ENCODE results near the gene RGS10.

DNA sequence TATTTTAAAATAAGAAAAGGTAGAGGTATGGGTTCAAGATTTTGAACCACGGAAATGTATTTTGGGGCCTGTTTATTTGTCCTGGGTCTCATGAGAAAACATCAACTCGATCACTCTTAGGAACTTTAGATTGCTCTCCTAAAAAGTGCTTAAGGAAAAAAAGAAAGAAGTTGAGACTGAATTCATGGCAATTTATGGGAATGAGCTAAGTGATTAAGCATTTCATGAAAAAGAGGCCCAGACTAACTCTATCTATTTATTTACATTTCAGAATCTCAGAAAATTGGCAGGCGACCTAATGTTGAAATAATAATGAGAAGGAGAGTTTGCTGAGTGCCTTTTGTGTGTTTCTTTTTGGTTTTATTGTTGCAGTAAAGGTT lies 3.7 kb downstream of the GRK5 start:
- PRO-cap: no peak

- PRO-cap: no peak
Measured at GRCh38 chr10:119225166-119225877, 18.0 kb downstream of the GRK5 start.

GRCh38 chr10:119335909-119337037 lies 128.9 kb downstream of the GRK5 start:
- PRO-cap: no peak

DNA sequence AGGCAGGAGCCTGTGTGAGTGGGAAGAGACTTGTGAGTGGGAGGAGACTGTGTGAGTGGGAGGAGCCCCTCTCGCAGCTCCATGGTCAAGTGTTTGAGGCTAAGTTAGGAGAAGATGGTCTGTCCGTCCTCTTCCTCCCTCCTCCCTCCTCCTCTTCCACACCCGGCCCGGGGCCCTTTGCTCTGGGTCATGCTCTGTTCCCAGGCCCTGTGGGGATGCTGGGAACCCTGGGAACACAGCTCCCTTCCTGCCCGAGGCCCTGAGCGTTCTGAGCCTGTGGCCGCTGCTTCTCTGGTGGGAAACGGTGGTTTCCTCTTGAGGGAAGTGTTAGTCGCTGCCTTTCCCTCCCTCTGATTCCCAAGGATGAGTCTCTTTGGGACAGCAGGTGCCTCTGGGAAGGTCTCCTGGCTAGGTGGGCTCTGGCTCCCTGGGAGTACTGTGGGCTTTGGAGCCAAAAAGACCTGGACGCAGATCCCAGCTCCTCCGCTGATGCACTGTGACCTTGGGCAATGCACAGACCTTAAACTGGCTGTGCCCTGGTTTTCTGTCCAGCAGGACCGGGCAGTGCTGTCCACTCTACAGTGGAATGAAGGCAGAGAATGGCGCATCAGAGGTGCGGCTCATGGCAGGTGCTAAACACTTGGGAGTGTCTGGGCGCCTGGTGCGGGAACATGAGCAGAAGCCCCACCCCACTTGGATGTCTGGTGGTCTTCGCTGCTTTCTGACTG lies 153.4 kb downstream of the GRK5 start:
- PRO-cap: no peak

- PRO-cap: no peak
Measured at GRCh38 chr10:119386454-119387029, 156.0 kb downstream of the RGS10 start.

DNA sequence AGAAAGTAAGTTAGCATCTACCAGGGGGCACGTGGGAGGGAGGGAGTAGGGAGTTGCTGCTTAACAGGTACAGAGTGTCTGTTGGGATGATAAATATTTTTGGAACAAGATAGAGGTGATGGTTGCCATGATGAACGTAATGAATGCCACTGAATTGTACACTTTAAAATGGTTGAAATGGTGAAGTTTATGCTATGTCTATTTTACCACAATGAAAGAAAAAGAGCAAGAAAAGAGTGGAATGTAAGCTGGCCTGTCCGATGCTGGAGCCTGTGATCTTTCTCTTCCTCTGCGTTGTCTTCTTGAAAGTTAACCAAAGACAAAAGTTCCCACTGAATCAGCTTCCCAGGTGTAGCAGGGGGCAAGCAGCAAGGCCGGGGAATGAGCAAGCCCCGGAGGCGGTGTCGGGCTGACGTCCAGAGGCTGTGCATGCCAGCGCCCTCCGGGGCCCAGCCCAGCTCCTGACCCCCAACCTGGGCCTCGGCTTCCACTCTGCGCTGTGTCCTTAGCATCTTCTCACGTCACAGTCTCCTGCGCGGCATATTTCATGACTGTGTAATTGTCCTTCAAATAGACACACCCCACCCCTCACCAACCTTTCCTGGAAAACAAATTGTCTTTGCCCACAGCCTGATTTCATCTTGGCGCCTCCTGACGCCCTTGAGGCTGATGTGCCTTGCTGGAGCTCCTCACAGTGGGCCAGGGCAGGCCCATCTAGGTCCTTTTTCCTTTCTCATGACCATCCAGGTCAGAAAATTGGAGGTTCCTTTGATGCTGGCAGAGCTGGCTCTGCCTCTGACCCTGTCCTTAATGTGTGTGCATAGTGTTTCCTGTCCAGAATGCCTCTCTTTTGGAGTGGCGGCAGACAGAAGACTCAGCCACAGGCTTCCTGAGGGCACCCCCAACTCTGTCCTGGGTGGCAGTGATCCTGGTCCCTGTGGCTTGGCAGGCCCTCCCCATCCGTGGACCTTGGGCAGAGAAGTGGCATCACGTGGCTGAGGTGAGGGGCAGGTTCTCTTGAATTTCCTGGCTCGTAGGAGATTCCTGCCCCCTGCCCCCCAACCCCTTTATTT lies 133.5 kb downstream of the RGS10 start:
- PRO-cap: no peak

- PRO-cap: no peak
Measured at GRCh38 chr10:119413238-119413778, 129.2 kb downstream of the RGS10 start.

GRCh38 chr10:119436593-119437267 lies 105.8 kb downstream of the RGS10 start:
- PRO-cap: no peak

GRCh38 chr10:119443254-119443978 lies 99.1 kb downstream of the RGS10 start:
- PRO-cap: no peak

GRCh38 chr10:119452388-119453010 lies 90.0 kb downstream of the RGS10 start:
- PRO-cap: no peak

DNA sequence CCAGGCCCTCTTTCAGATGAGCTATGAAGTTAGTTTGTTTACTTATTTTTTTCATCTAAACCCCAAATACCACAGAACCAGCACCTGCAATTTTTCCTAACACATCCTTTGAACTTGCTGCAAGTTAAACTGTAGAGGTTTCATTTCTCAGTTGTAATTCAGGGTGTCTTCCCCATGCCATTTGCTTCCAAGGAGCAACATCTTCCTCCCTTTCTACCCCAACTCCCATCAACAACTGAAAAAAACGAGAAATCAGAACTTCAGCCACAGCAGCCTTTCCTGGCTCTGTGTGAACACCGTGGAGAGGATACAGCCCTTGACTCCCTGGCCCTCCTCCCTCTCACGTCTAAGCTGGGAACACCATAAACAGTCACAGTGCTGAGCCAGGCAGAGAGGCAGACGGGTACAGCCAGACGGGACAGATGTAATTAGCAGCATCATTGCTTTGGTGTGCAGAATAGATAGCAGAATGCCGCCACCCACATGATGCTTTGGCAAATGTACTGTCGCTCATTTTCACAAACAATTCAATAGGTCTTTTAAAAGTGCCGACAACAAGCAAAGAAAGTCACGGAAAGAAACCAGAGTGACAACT lies 63.6 kb downstream of the RGS10 start:
- PRO-cap: no peak

DNA sequence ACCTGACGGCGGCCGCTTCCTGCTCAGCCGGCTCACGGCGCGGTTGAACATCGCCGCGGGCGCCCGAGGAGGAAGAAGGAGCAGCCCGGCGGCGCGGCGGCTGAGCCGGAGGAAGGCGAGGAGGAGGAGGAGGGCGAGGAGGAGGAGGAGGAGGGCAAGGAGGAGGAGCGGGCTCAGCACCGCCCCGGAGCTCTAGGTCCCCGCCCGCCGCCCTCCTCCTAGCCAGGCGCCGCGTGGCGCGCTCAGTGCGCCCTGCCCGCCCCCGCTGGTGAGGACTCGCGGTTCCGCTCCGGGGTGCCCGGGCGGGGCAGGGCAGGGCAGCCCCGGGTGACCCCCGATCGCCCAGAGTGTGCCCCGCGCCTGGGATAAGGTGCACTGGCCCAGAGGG lies at the start of gene RGS10:
RGS10 (minus strand) TSS at position 132 of the 388 bp plus-strand sequence.
- PRO-cap: bidirectional peak, plus-strand start at position 219 of the sequence, minus-strand start at position 126 of the sequence; bidirectional peak, plus-strand start at position 245 of the sequence, minus-strand start at position 244 of the sequence

DNA sequence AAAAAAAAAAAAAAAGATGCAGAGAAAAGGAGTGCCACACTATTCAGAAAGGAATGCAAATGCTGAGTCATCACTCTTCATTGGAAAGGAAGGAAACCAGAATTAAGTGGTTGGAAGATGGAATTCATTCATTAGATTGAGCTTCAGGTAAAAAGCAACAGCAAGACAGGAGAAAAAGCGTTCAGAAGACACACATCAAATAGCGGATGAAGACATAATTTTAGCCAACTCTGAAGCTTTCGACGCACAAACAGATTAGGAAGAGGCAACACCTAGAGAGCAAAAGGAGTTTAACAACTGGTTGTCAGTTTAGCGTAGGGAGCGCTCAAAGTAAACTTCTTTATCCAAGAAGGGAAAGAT lies 1.3 kb downstream of the TIAL1 start:
- PRO-cap: no peak

GRCh38 chr10:119657655-119658100 lies 6.5 kb downstream of the BAG3 start:
- PRO-cap: no peak

- PRO-cap: no peak
Measured at GRCh38 chr10:119687176-119687708, 36.1 kb downstream of the BAG3 start.

- PRO-cap: no peak
Measured at GRCh38 chr10:120160860-120161669, 268.5 kb downstream of the SEC23IP start.

DNA sequence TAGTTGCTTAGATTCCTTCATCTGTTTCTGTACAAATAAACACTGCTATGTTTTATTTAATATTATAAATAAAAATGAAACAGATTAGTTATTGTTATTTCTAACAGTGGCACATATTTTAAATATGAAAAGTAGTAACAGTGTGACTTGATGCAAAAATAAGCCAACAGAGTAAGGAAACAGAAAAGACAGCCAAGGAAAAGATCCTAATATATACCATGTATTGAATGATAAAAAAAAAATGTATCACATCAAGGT lies 169.7 kb upstream of the WDR11 start:
- PRO-cap: no peak

DNA sequence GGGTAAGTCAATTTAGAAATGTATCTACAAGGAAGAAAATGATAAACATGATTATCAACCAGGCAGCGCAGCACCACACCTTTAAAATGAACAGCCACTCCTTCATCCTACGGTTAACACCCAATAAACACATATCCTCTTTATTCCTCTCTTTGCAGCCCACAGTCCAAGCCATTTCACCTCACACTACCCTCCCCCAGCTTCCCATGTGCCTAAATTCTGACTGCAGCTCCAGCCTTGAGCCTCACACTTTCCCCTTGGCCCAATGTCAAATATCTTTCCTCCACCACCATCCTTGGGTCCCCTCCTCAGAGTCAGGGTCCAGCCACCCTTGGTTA lies 362.5 kb downstream of the FGFR2 start:
- PRO-cap: no peak

DNA sequence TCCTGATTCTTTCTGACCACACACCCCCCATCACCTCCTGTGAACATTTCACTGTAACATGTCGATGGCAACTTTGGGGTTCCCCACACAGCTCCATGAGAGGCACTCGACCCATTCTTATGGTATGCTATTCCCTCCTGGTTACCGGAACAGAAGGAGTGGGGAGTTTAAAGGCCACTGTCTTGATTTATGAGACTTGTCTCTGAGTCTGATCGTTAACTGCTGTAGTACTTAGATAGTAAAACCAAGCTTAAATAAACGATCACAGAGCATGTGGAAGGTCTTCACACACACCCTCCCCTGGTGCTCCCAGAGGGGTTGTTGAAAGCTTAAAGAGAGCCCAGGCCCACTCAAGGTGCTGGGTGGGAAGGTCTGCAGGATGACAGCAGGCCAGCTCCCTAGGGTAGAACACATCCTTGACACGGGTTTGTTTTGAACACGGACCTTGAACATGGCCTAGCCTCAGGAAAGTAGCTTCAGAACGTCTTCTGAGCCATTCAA lies 335.4 kb downstream of the FGFR2 start:
- PRO-cap: no peak

- PRO-cap: no peak
Measured at GRCh38 chr10:121478572-121479751, 119.3 kb downstream of the FGFR2 start.

All from Calu3 (cell line).